Neural progenitor cell (in vitro differentiated cells): ENCODE measurements around a stretch of chr1.

- RAMPAGE, long total RNA, result no peak
Observed at GRCh38 chr1:27455377-27456006, 34.5 kb downstream of the WASF2 start.

DNA sequence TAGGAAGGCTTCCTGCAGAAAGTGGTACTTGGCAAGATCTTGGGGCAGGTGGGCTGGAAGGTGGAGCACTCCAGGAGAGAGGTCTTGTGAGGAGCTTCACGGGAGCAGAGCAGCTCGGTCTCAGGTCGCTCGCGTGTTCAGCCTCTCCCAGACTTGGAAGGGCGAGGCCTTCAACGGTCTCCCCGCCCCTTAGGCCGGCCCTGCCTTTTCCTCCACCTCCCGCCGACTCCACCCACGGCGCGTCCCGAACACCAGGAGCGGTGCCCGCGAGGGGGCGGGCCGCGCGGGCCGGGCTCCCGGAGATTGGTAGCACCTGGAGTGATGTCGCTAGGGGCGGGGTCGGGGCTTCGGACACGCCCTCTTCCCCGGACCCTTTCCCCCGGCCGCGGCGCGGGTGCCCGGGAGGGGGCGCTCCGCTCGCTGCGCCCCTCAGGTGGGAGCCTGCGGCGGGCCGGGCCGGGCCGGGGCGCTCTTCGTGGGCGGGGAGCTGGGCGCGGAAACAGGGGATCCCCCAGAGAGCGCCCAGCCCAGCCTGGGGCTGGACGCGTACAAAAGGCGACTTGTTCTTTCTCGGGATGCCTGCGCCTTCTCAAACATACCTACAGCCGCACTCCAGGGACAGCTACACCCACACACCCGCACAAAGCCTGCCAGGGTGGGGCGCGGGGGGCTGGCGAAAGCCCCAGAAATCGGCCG, 35.5 kb downstream of the AHDC1 start:
- RAMPAGE, long total RNA, result no peak

DNA sequence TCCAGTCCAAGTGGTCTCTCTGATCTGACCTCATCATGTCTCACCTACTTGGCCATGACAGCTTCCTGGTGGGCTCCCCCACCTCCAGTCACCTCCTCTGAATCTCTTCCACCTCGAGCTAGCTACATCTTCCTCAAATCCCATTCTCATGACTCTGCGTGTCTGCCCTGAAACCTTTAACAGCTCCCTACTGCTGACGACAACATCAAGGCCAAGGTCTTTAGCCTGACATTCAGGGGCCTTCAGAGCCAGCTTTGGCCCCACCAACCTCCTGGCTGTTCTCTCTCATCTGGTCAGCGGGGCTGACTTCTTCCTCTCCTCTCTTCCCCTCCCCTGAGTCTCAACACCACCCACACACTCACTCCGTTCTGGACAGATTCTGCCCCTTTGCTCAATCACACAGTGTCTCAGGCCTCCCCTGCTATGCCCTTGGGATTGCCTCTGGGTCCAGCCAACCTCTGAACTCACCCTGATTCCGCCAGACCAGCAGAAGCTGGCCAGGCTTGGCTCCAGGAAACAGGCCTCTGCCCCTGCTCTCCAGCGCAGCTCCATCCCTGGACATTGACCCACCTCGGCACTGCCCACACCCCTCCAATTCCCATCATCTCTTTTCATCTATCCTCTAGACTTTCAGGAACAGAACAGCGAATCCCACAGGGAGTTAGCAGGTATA, 22.2 kb downstream of the AHDC1 start:
- RAMPAGE, long total RNA, result no peak

DNA sequence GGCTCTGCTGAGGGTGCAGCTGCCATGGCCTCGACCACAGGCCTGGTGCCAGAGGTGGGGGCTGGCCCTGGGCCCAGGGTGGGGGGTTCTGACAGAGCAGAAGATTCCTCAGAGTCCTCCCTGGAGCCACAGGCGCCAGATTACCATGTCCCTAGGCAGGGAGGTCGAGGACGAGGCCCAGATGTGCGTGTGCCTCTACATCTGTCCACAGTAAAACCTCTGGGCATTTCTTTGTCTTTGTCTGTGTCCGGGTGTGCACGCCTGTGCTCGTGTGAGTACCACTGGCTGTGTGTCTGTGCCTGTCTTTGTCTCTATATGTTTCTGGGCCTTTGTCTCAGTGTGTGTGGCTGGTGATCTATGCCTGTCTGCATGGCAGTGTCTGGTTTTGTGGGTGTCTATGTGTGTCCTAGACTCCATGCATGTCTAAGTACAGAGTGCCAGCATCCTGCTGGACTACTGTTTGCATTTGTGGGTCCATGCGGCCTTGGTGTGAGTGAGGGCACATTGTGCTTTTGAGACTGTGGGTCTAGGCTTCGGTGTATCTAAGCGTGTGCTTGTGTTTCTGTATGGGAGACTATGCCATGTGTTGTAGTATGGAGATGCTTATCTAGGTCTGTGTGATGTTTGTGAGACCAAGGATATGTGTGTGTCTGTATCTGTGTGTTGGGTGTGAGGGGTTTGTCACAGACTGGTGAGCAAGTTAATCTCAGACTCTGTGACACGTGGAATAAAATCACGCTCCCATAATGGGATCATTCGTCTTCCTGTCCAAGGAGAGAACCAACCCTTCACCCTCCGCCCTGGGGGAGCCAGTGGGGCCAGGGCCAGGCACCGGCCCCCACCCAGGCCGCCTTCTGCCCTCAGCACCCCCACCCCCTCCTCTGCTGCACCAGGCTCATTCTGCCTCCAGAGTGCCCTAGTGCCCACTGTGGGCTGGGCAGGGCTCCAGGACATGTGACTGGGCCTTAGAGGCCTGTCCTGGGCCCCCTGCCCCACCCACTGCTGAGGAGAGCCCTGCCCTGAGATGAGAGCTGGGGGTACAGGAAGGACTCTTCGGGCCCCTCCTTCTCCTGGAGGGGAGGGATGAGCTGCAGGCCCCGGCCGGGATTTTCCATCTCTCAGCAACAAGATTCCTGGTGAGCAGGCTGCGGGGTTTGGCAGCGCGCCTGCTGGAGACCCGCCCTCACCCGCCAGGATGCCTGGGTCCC, 14.5 kb downstream of the AHDC1 start:
- RAMPAGE, long total RNA, result no peak

DNA sequence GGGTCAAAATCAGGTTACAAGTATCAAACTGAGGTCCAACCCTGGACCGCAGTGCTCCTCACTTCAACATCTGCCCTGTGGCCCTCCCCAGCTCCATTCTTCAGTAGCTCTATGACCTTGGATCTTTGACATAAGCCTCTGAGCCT, 4.3 kb downstream of the FGR start:
- RAMPAGE, long total RNA, result no peak

- RAMPAGE, long total RNA, result no peak
Observed at GRCh38 chr1:27633892-27634675, 901 bp downstream of the FGR start.

DNA sequence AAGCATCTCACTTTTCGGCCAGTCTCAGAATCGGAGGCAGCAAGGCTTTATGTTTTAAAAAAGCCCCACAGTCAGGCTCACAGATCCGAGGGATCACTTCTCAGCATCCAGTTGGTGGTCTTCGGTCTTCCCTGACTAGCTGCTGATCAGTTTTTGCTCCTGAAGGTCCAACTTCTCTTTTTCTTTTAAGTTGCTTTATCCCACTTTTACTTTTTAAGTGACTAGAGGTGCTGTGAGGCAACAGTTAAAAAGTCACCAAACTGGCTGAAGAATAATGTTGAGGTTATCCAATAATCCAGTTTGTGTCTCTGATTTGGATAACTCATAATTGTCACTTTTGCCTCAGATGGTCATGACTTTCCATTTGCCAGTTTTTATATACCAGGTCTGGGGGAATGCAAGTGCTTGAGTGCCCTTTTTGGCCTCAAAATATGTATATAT, 904 bp downstream of the FAM76A start:
- RAMPAGE, long total RNA, result no peak

DNA sequence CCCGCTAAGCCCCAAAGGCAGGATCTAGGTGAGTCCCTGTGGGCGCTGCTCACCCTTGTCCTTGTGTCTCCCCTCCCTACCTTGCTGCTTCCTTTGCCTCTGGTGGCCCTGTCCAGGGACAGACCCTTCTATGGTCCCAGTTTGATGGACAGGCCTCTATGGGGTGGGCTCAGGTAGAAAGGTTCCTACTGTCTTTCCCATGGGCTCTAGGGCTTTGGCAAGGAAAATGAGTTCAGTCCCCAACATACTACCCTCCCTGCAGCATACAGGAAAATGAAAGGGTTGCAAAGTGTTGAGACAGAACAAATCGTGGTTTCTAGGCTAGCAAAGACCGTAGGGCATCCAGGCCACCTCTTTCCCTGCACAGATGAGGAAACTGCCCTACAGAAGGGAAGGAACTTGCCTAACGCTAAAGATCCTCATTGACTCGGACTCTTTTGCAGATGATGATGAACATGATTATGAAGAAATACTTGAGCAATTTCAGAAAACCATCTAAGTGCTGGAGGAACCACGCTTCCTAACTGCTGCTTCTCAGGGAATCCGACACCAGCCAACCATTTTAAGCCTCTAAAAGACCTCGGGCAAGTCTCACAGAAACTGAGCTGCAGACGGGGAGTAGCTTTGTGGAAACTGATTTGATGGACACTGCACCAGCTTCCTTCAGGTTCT, 13.2 kb downstream of the THEMIS2 start:
- RAMPAGE, long total RNA, result no peak

DNA sequence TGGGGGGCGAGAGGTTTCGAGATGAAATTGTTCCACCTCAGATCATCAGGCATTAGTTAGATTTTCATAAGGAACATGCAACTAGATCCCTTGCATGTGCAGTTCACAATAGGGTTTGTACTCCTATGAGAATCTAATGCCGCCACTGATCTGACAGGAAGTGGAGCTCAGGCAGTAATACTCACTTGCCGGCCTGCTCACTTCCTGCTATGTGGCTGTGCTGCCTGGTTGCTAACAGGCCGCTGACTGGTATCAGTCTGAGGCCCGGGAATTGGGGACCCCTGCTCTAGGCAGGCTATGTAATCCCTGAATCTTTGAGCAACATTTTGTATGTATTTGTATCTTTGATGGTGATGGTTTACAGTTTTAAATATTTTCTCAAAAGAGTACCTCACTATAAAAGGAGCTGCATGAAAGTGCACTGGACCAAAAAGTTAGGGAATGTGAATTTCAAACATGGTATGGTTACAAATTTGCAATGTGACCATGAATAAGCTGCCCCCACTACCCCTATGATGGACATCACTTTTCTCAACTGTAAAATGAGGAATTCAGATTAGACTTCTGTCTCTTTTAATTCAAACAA, 32.6 kb downstream of the XKR8 start:
- RAMPAGE, long total RNA, result no peak

DNA sequence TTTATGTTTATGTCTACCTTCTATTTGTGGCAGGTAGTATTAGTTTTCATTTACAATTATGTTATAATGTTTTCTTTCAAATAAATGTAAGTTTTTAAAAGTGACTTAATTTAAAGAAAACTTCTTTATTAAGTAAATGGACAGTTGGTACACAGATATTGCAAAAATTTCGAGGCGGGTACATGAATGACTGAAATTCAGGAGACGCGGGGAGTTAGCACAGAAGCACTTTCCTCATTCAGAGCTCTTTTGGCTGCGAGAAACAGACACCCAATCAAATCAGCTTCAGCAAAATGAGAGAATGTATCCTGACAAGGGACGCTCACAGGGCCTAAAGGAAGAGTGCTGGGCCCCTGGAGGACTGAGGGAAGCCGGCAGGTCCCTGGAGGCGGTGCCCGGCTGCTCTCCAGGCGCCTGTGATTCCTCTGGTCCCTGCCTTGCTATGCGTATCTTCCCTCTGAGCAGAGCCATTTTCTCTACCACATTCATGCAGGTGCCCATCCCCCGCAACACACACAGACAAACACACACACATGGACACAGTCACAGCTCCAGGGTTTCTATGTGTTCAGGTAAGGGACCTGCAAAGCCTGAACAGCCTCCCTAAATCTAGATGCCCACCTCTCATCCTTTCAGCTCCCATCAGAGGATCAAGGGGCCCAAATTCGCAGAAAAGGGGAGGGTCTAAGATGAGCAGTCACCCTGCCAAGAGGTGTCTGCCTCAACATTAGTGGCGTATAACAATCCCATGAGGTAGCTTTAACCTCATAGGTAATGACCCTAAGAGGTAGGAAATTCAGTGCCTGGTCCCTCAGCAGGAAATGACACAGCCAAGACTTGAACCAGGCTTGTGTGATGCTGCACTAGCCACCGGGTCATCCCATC, 29.2 kb downstream of the PTAFR start:
- RAMPAGE, long total RNA, result no peak

DNA sequence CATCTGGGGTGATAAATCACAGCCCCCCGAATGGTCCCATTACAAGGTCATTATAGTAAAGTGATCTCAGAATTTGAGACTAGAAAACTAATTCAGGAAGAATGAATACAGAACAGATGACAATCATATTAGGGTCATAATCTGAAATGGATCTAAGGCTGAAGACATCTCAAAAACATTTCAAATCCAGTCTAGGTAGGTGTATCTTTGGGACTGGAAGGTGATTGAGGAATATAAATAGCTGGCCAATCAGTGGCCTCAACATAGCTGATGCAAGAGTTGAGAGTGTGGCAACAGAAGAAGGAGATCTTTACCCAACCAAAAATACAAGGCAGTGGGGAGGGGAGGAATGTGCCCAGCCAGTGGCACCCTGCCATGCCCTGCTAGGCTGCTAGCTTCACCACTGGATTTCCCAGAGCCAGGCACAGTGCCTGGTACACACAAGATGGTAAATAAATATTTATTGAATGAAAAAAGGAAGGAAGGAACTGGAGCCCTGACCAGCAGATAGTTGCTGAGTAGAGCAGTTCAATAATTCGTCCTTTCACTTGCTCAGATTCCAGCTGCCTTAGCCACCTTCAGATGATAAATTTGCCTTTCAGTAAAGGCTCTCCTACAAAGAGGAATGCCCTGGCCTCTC, 9.9 kb upstream of the SESN2 start:
- RAMPAGE, long total RNA, result no peak

DNA sequence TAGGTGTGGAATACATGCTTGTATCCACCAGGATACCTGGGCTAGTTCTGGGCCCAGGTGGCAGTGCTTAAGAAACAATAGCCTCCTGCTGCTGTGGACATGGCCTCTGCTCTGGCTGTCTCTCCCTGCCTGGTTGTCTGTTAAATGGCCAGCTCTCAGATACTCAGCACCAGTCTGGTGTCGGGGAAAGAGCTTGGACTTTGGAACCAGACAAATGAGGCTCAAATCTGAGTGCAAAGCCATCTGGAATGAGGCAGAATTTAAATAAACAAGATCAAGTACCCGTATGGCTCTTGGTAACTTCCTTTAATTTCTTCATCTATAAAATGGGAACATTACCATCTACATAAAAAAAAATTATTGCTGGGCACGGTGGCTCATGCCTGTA, 31.6 kb downstream of the SESN2 start:
- RAMPAGE, long total RNA, result no peak

DNA sequence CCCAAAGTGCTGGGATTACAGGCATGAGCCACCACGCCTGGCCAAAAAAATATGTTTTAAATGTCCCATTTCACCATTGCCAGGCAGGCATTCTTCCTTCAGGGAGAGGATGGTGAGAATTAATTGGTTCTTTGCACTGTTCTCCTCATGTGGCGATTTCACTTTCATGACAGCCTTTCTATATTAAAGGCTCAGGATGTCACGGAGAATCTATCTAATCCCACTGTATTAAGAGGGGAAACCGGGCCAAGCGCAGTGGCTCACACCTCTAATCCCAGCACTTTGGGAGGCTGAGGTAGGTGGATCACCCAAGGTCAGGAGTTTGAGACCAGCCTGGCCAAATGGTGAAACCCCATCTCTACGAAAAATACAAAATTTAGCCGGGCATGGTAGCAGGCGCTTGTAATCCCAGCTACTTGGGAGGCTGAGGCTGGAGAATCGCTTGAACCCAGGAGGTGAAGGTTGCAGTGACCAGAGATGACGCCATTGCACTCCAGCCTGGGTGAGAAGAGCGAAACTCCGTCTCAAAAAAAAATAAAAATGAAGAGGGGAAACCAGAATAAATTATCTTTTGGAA, 6.5 kb downstream of the MED18 start:
- RAMPAGE, long total RNA, result no peak

DNA sequence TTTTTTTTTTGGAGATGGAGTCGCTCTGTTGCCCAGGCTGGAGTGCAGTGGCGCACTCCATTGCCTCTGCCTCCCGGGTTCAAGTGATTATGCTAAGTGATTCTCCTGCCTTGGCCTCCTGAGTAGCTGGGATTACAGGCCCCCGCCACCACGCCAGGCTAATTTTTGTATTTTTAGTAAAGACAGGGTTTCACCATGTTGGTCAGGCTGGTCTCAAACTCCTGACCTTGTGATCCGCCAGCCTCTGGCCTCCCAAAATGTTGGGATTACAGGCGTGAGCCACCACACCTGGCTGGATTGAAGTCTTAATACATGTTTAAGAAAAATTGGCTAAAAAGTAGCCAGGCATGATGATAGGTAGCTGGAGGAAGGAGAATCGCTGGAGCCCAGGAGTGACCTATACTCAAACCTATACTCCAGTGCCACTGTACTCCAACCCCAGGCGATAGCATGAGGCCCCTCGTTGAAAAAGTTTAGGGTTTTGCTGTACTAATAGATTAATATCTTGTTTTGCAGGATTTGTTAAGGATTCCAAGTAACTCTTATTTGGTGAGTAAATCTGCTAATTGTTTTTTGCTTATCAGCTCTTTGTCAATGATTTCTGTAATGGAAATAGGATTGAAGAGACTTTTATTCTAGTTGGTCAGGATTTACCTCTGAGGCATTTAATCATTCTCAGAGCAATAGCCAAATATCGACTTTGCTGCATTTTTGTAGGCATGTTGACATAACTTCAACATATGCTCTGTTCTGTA, 1.9 kb downstream of the RCC1 start:
- RAMPAGE, long total RNA, result no peak

DNA sequence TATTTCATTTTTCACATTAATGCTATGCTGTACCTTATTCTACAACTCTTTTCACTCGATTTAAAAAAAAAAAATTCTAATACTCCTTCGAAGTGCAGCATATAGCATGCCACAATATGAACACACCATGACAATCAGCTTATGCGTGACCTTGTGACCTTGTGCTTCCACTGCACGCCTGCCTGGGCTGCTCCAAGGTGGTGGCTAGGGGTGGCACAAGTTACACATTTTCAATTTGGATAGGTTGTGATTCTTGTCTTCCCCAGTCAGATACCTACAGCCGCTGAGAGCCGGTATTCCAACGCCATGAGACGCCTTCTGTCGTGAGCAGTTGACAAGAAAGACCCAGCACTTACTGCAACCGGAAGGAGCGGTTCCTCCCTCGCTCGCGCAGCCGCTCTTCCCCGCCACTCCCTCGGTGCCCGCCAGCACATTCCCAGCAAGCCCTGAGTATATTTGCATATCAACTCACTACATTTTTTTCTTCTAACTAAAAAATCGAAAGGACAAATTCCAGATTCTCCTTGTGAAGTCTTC, 5.1 kb upstream of the TAF12 start:
- RAMPAGE, long total RNA, result no peak

DNA sequence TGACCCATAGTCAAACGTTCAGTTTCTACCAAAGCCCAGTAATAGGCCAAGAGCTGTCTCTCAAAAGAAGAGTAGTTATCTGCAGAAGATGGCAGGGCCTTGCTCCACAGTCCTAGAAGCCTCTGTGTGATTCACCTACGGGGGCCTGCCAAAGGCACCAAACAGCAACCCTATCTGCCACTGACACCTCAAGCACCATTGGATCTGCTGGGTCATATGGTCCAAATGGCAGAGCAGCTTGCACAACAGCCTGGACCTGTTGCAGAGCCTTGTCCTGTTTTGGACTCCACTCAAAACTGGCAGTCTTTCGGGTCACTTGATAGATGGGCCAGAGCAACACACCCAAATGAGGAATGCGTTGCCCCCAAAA, 12.7 kb upstream of the GMEB1 start:
- RAMPAGE, long total RNA, result no peak

DNA sequence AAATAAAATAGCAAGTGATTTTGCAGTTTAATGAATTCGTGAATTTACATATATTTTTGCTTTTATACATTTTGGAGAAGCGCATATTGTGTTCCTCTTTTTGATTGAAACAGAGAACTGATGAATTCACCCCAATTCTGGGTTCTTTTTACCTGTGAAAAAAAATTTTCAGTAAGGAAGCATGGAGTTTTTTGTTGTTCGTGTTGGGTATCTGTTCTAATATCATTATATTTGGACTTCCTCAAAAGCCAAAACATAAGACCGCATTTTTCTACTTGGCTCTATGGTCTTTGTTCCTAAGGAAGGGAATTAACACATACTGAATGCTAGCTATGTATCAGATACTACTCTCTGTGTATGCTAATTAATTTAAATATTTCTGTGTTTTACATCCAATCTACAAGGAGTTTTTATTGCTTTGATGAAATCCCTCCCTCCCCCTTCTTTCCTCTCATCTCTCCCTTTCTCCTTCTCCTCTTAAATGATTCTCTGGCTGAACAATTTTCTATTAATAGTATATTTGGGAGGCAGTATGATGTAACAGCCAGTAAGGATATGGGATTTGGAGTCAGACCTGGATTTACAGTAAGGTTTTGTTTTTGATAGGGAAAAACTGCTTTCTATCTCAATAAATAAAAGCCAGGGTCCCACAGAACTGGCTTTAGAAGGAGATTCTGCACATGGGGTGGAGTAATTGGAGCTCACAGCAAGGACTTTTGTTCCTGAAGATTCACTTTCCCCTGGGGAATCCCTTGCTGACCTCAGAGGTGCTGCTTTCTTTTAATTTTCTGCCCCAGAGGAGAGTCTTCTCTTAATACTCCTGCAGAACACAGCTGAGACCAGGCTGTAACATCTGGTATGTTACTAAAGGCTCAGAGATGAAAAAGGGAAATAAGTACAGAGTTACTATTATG, 13.1 kb downstream of the EPB41 start:
- RAMPAGE, long total RNA, result no peak

DNA sequence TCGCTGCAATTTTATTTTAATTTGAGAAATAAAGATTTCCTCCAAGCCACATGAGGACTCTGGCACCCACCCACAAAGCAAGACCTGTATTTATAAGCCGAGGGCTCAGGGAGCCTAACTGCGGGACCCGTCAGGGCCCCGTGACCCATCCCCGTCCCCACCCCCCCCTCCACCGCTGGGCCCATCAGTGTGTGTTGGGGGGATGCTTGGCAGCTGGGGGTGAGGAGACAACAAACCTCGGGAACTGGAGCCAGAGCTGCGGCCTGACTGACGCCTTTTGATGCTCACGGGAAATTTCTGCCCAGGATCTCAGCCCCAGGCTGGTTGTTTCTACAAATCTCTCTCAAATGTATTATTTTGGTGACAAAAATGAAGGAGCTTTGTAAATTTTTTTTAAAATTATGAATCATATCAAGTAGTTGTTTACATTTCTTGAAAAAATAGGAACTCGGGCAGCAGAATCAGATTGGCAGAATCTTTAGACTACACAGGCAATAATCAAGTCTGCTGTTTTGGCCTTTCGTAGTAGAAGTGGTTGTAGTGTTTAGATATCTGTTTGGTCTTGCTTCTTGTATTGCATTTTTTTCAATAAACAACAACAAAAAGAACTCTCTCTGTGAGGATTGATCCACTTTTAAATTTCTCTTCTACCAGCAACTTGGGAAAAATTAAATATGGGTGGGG, 4.1 kb downstream of the TMEM200B start:
- RAMPAGE, long total RNA, result no peak

GRCh38 chr1:29124237-29125103, 767 bp upstream of the TMEM200B start:
- RAMPAGE, long total RNA, result no peak

GRCh38 chr1:29160231-29160578, 21.5 kb downstream of the SRSF4 start:
- RAMPAGE, long total RNA, result no peak